WTC11 (cell line): ENCODE data around the genes GADL1 and UBP1.

- PRO-cap, result no peak
These were observed 23.2 kb downstream of the TGFBR2 start for GRCh38 chr3:30629258-30630303.

GRCh38 chr3:30642731-30643295 lies 36.4 kb downstream of the TGFBR2 start:
- PRO-cap, result no peak

GRCh38 chr3:30644083-30644576 lies 37.7 kb downstream of the TGFBR2 start:
- PRO-cap, result no peak

GRCh38 chr3:30656548-30657149 lies 50.2 kb downstream of the TGFBR2 start:
- PRO-cap, result no peak

GRCh38 chr3:30681367-30682485 lies 75.3 kb downstream of the TGFBR2 start:
- PRO-cap, result no peak

- PRO-cap, result no peak
These were observed 89.8 kb downstream of the TGFBR2 start for GRCh38 chr3:30695979-30696755.

DNA sequence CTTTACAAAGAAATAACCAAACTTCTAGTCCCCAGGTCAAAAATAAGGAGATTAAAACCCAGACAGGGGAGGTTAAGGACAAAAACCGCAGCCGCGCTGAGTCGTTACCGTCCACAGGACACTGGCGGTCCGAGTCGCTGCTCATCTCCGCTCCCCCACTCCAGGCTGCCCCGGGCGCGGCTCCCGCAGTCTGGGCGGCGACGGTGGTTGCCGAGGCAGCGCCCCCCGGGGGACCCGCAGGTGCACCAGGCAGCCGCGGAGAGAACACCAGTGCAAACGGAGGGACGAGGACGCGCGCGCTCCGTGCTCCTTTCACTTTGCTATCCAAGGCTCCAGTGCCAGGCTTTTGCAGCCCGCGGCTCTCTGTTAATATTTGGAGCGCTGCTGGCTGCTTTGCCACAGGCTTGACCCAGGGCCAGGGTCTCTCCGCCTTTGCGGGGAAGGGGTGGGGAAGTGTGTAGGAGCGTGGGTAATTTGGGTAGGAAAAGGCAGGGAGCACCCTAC lies at the start of gene GADL1:
Gene GADL1 (minus strand): TSS at position 192 of the 504 bp plus-strand sequence.
- PRO-cap, result unidirectional peak, plus-strand start at position 261 of the sequence

DNA sequence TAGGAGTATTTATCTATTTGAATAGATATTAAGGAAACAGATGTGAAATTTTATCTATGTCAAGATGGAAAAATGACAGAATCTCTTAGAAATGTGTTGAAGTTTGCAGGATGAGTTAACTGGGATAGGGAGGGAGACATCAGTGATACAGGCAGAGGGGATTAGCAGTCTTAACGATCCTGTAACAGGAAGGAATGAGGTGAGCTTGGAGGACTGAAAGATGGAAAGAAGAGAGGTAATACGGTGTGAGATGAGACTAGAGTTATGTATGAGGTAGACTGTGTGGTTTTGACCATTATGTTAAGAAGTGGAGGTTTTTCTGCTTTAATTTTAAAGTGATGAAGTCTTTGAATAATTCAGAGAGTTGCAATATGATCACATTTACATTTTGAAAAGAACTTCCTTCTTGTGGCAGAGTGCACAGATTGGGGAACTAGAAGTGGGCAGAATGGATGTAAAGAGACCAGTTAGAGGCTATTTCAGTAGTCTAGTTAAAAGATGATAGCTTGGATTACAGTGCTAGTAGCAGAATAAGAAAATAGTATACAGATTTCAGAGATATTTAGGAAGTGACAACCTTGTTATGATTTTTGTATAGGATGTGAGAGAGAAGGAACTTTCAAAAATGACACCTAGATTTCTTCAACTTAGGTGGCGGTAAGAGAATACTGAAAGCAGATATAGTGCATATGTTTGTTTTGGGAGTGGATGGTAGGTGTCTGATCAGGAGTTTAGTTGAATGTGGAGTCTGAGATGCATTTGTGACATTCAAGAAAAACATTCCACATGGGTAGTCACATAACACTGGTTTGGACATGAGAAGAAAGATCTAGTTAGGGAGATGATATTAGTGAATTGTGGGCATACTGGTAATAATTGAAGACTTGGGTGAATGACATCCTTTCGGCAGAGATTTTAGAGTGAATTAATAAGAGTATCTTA lies 40.5 kb downstream of the STT3B start:
- PRO-cap, result no peak

GRCh38 chr3:31702217-31702907 lies 169.6 kb downstream of the STT3B start:
- PRO-cap, result no peak

DNA sequence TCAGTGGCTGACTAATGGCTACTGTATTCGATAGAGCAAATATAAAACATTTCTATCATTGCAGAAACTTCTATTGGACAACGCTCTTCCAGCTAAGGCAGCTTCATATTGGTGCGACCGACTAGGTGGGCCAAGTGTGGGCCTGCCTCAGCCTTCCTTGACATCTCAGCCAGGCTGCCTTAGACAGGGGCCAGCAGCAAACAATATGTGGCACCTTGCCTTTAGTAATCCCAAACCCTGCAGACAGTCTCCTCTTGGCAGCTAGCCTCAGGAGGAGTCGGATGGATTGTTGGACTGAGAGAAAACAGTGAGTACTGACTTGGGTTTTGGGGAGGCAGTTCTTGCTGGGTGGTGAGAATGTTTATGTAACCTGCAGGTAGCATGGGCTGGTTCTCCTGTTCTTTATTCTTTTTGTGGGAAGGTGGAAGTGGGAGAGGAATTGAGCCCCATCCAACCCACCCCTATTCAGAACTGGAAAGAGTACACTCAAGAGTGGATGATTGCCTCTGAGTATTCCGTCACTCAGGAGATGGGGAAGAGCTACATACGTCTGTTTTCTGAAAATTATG lies 47.1 kb downstream of the GPD1L start:
- PRO-cap, result no peak

- PRO-cap, result no peak
These were observed 41.5 kb downstream of the CMTM7 start for GRCh38 chr3:32432883-32433722.

GRCh38 chr3:32463269-32464107 lies 39.2 kb downstream of the CMTM6 start:
- PRO-cap, result no peak

GRCh38 chr3:33128721-33129040 lies 14.9 kb downstream of the CRTAP start:
- PRO-cap, result no peak

- PRO-cap, result no peak
These were observed 29.7 kb downstream of the CRTAP start for GRCh38 chr3:33143172-33144185.

DNA sequence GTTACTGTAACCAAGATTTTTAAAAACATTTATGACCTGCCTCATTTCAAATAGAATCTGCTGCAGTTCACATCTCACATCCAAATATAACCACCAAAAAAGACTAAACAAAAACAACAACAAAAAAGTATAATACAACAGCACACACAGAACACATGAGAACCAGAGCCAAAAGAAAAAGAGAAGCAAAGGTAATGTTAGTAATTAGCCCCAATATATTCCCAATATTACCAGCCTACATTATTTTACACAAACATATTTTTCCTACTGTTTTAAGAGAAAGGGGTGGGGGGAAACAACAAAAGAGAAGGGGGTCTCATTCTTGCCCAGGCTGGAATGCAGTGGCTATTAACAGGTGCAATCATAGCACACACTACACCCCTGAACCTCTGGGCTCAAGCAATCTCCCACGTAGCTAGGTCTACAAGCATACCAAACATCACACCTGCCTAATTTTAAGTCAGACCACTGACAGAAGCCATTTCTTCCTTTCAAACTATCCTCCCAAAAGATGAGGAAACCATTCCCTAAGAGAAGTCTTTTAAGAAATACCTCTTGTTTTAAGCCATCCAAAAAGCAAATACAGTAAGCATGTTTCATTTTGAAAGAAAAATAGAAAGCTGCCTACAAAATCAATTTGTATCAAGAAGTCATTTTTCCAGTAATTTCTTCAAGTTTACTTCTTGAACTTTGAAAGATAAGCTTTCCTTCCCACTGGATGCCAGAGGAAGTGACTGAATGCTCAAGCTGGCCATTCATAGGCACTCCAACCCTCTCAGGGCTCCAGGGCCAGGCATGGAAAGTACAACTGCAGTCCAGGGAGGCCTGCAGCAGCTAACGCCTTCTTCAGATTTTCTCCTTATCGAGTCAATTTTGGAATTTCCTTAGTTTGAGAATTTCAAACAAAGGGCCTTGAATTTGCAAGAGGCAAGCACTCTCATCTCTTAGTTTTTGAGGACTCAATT lies 3.0 kb downstream of the UBP1 start:
- PRO-cap, result no peak

DNA sequence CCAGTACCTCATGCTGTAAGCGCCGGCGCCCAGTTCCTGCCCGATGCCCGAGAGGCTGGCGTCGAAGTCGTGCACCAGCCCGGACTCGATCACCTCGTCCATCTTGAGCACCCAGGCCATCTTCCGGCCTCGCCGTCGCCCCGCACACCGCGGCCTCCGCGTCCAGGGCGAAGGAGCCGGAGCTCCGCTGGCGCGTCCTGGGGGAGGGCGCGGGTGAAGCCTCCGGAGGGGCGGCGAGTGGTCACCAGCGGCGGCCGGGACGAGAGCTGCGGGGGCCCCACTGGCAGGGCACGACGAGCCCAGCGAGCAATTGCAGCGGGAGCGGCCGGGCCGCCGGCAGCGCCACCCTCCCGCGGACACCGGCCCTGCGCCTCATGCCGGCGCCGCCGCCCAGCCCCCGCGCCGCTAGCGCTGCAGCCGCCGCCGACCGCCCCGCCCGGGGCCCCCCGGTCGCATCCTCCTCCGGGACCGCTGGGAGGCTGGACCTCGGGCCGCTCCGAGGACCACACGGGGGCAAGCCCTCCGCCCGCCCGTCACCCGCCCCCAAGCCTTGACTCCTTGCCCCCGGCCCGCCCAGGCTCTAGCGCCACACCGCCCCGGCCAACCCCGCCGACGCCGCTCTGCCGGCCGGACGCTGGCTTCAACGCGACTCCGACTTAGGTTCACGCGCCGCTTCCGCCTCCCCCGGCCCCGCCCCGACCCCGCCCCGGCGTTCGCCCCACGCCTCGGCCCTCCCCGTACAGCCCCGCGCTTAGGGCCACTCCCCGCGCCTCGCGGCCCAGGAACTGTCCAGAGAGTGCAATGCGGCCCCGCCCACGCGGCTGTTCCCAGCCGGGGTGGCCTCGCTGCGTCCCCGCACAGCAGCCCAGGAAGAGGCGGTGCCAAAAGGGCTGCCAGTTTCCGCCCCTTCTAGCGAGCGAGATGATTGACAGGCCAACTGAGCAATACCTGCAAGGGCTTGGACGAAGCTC lies at the start of gene UBP1:
Gene UBP1 (minus strand): TSS at position 677 of the 971 bp plus-strand sequence.
- PRO-cap, result bidirectional peak, plus-strand start at position 32 of the sequence, minus-strand start outside the sequence; bidirectional peak, plus-strand start at position 283 of the sequence, minus-strand start at position 179 of the sequence; bidirectional peak, plus-strand start at position 600 of the sequence, minus-strand start at position 622 of the sequence; bidirectional peak, plus-strand start outside the sequence, minus-strand start at position 859 of the sequence

DNA sequence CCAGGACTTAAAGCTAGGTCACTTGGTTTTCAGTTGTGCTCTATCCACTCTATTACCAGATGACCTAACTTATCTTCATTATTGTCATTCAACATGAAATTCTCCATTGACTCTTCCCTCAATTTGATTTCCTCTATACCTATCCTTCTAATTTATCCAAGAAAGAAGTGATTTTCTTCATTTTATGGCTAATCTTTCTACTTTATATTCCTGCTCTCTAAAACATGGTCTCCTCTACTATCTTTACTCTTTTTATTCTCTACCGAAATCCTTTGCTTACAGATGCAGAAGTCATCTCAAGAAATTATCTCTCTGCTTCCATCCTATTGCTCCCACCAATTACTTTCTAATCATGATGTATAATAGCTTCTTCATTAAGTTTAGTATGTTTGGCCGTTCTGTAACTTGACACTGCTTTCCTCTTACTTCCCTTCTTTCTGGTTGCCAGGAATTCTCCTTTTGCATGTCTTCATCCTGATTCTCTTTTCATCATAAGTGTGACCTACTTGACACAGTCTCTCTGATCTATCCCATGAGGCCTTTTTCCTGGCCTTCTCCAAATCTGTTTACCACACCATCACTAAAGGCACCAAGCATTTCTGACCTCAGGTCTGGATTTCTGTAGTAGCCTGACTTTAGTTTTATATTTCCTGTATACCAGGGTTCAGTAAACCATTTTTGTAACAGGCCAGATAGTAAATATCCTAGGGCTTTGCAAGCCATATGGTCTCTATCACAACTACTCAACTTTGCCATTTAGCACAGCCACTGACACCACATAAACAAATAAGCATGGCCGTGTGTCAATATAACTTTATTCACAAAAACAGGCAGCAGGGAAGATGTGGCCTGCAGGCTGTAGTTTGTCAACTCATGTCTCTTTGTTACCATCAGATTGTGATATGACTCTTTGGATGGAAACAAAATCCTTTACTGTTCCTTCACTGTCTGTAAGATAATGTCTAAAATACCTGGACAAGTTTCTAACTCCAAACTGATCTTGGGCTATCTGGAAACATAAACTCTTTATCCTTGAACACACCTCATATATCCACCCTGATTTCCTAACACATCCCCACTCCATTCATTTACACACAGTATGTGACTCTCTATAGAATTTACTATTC lies 123.0 kb upstream of the UBP1 start:
- PRO-cap, result no peak

DNA sequence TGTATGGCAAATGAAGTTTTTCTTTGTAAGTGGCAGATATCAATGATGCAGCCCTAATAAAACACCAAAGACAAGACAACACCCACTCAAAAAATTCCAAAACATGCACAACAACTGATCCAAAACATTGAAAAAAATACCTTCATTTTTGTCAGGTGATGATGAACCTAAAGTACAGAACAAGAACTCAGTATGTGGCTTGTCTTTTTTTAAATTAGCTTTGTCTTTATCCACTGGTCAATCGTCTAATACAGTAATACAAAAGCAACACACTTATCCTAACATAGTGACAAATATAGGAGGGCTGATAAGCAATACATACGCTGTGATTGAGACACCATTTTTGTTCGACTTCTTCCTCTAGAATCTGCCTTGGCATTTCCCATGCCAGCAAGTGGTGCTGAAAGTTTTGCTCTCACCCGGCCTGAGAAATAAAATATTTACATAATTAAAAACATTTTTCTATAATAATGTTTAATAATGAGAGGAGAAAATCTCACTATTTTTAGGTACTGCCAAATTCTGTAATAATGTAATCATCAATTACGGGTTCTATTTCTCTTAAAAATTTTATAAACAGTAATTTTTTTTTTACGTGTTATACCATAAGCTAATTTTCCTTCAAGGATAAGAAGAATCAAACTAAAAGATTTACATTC lies 125.9 kb downstream of the CLASP2 start:
- PRO-cap, result no peak

GRCh38 chr3:33602608-33603275 lies 115.3 kb downstream of the CLASP2 start:
- PRO-cap, result no peak

GRCh38 chr3:33855744-33856519 lies 57.5 kb downstream of the PDCD6IP start:
- PRO-cap, result no peak